Monocyte (primary cell): ENCODE measurements around a stretch of chr14.

DNA sequence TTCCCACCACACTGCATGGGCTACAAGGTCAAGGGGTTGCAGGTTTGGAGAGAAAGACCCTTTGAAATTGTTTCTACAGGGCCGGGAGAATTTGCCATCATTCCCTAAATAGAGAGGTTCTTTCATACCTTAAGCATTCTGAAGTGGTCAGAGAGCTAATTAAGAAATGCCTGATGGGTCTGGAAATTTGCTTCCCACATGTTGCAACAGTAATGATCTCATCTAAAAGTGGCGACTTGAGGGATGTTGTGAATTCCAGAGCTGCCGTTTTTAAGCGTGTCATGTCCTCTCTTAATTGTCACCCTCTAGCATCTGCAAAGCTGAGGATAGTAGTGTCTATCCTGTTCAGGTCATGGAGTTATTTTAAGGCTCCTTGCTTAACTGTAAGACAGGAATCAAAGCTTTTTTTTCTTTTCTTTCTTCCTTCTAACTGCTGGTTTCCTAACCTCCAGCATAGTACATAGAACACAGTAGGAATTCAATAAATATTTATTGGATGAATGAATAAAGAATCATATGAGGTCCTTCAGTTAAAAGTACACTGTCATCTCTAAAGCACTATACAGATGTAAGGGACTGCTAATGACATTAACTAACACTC lies 60.5 kb downstream of the FOS start:
- PRO-cap, 2 experiments = no peak in any of the 2 experiments

GRCh38 chr14:75380774-75381228 lies 47.0 kb upstream of the JDP2 start:
- PRO-cap, 2 experiments = no peak in any of the 2 experiments

GRCh38 chr14:75438526-75439294 lies 10.9 kb downstream of the JDP2 start:
- PRO-cap, 2 experiments = peak in 1 of 2 experiments; most common plus-strand start chr14:75439081 (in 1)

- PRO-cap, 2 experiments = no peak in any of the 2 experiments
Observed at GRCh38 chr14:75458877-75459668, 31.3 kb downstream of the JDP2 start.

DNA sequence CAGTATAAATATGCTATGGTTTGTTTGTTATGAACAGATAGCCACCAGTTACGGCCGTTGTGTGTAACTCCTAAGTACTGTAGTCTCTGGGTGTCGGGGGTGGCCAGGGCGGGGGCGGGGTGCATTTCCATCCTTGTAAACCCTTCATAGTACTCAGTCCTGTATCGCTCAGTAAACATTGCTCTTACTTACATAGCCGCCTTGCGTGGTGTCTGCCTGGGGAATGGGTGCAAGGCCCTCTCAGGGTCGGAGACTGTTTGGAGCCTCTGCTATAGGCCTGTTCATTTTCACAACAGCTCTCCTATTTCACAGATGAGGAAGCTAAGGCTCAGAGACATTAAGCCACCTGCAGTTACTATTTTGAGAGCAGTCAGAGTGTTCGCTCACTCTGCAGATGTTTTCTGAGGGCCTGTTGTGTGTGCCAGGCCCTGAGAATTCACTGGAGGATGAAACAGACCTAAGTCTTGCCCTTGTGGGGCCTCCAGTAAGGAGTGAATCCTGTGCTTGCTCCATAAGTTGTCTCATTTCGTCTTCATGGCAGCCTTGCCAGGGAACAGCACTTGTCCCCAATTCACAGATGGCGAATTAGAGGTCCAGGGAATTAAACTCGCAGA lies 42.5 kb downstream of the JDP2 start:
- PRO-cap, 2 experiments = peak in 1 of 2 experiments; most common plus-strand start position 102 of the sequence (in 1)

DNA sequence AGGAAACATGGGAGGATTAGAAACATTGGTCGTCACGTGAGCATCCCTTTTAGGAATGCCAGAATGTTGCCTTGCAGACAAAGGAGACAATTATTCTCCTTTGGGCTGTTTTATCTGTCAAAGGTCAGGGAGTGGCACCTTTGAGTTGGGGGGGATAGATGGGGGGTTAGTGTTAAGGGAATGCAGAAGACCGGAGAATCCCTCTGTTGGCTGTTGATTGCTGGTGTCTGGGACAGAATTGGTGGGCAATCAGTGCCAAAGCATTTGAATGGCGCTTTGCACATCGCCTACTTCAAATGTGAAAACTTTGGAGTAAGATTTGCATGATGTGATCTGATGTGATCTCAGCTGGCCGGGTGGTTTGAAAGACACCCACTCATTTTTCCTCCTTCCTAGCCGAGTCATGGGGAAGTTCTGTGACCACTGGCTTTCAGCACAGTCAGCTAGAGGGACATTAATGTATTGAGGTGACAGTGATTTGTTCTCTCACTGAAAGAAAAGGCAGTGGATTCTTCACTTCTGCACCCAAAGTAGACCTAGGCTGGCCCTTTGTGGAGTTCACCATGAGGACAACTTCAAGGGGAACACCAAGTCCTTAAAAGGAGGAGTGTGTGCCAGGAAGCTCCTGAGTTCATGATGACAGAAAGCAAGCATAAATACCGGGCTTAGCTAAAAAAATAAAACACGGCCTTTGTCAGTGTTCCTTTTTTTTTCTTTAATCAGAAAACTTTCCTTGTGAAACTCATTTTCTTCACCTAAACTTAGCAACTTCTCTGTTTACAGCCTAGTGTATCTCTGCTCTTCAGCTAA lies 31.5 kb downstream of the FLVCR2 start:
- PRO-cap, 2 experiments = peak in 1 of 2 experiments; most common plus-strand start position 489 of the sequence (in 1); most common minus-strand start position 362 of the sequence (in 1)

DNA sequence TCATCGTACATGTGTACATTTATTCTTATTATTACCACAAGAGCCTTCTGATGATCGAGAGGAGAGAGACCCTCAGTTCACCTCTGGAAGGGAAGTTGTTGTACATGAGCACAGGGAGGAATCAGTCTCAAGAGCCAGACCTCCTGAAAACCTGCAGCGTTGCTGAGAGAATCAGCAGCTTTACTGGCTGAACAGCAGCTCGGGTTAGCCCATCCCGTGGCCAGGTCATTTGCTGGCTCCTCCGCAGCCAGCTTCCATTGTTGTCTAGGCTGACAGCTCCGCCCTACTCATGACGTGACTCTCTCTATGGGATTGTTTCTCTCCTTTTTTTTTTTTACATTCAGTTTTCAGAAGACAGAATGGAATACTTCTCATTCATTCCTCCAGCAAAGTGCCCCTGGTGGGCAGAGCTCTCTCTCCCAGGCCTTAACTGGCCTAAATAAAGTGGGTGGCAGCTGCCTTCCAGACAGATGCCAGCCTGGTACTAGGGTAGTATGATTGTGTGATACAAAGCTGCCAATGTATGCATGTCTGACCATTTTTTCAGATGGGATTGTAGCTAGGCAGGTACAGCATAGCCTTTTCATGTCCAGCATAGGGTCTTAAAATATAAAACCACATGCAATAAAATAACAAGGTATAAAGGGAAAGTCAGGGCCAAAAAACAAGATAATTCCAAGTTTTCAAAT lies 69.8 kb downstream of the TGFB3 start:
- PRO-cap, 2 experiments = no peak in any of the 2 experiments

DNA sequence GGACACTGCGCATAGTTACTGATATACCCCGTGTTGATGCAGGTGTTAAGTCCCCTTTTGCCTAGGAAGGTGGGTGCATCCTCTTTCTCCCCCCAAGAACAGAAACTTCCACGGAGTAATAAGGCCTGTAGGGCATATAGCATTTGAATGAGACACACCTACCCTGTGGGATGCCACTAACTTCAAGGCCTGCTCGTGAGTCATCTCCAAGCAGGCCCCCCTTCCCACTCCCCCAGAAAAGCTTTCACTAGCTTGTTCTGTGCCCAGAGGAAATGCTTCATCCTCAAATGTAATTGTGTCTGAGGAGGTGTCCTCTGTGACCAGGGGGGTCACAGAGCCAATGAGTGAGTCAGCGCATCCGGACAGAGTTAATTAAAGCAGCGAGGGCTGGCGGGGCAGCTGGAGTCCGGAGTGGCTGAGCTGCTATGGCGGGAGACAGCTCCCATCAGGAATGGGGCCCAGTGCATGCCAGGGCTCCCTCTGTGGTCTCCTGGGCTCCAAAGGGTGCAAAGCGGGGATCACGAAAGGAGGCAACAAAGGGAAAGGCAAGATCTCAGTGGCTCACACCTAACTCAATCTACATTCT lies 27.1 kb upstream of the ESRRB start:
- PRO-cap, 2 experiments = no peak in any of the 2 experiments

DNA sequence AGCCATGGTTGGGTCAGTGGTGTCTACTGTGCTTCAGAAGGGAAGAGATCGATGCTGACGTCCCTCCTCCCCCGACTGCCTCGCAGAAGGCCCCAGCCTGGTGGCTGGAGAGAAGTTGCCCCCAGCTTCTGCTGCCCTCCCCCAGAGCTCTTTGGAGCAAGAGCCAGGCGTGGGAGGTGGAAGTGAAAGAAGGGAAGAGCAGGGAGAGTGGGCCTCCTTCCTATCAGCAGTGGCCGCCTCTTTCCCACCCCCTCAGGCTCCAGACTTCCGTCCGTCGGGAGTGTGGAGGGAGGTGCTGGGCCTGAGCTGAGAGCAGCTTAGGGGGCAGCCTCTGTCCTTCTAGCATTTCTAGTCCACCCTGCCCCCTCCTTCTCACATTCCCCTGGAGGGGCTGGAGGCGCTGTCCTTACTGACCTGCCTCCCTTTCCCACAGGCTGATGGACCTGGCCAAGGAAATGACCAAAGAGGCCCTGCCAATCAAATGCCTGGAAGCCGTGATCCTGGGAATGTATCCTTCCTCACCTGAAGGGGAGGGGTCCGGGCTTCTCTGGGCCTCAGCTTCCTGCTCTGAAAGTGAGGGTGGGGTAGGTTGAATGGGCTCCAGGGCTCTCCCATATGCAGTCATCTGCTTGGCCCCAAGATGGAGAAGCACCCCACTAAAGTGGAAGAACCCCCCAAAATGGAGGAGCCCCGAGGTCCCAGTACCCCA lies 11.6 kb downstream of the VASH1 start:
- PRO-cap, 2 experiments = peak in 2 of 2 experiments; most common plus-strand start position 262 of the sequence (in 2); most common minus-strand start position 433 of the sequence (in 2)

DNA sequence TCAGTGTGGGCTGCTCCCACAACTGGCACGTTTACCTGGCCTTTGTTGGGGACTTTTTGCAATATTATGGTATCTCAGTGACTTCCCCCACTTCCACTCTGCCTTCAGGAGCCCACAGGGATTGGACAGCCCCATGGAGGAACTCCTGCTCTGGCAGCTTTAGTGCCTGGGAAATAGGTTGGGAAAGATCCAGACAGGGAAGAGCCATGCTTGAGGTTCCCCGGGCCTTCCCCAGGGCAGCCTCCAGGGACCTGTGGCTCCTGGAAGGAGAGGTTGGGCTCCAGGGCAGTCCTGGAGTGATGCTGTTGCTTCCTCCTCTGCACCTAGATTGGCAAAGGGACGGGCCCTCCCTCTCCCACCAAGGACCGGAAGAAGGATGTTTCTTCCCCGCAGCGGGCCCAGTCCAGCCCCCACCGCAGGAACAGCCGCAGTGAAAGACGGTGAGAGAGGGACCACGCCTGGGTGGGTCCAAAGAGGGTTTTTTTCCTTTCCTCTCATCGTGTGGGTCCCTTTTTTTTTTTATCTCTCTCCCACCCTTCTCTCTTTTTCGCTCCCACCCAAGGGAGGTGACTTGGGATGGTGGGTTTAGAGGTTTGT lies 16.5 kb downstream of the VASH1 start:
- PRO-cap, 2 experiments = no peak in any of the 2 experiments

DNA sequence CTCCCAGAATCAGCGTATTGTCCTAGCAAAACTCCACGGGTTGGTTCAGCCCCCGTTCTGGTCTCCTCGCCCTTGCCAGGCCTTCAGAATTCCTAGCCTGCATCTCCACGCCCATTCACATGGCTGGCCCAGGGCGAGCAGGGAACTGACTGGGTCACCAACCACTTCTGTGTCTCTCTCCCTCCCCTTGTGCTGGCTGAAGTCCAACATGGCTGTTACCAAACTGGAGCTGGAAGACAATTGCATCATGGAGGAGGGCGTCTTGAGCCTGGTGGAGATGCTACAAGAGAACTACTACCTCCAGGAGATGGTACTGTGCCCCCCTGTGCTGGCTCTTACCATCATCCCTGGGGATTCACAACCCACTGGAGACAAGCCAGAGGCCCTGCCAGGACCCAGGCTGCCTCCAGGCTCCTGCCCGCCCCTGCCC lies 9.8 kb downstream of the LRRC74A start:
- PRO-cap, 2 experiments = no peak in any of the 2 experiments

- PRO-cap, 2 experiments = no peak in any of the 2 experiments
Observed at GRCh38 chr14:76924400-76925118, 98.4 kb downstream of the LRRC74A start.

- PRO-cap, 2 experiments = no peak in any of the 2 experiments
Observed at GRCh38 chr14:76939852-76940164, 88.7 kb downstream of the IRF2BPL start.

- PRO-cap, 2 experiments = no peak in any of the 2 experiments
Observed at GRCh38 chr14:76948614-76949058, 79.9 kb downstream of the IRF2BPL start.

DNA sequence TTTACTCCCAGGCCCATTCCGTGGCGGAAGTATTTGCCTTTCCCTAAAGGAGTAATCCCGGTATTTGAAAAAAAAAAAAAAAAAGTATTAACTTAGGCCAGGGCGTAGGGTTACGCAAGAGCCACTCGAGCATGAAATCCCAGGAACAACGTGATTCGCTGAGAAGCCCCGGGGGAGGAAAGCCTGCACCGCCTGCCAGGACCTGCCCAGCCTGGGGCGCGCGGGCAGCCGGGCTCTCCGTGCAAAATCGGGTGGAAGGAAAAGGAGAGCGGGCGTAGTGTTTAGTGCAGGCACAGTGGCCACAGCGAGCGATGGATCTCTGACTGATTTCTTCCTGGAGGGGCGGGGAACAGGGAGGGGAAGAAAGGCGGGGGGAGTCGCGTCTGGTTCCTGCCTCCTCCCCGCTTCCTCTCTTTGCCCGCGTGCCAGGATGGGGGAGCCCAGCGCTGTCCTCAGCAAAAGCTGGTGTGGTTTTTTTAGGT lies 4.8 kb upstream of the IRF2BPL start:
- PRO-cap, 2 experiments = peak in 2 of 2 experiments; most common plus-strand start position 412 of the sequence (in 2); most common minus-strand start position 300 of the sequence (in 2)

DNA sequence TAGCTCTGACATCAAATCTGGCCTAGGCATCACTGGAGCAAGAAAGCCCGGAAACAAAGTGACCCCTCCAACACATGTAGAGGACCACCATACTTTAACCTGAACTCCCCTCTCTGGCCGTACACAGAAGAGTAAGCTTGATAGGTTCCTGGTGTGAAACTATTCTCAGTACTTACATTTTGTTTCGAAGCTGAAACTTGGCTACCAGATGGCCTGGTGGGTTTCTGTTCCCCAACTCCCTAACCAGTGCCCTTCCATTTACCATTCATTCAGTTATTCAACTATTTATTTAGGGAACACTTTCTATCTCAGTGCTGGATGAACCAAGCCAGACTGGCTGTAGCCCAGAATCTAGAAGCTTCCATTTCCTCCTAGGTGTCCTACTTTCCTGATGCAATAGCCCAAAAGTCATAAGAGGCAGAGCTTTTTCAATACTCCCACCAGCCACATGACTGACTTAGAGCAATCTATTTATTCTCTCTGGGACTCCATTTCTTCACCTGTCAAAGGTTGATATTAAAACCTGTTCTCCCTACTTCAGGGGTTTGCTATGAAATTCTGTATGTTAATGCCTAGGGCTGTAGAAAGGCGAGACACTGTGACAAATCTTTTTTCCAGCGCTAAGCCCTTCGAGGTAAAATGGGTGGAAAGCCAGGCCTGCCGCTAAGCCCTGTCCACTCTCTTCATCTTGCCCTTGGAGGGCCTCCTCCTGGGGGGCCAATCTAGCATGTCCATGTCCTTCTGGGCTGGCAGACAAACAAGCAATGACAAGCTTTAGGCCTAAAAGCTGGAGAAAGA lies 8.1 kb upstream of the IRF2BPL start:
- PRO-cap, 2 experiments = no peak in any of the 2 experiments

DNA sequence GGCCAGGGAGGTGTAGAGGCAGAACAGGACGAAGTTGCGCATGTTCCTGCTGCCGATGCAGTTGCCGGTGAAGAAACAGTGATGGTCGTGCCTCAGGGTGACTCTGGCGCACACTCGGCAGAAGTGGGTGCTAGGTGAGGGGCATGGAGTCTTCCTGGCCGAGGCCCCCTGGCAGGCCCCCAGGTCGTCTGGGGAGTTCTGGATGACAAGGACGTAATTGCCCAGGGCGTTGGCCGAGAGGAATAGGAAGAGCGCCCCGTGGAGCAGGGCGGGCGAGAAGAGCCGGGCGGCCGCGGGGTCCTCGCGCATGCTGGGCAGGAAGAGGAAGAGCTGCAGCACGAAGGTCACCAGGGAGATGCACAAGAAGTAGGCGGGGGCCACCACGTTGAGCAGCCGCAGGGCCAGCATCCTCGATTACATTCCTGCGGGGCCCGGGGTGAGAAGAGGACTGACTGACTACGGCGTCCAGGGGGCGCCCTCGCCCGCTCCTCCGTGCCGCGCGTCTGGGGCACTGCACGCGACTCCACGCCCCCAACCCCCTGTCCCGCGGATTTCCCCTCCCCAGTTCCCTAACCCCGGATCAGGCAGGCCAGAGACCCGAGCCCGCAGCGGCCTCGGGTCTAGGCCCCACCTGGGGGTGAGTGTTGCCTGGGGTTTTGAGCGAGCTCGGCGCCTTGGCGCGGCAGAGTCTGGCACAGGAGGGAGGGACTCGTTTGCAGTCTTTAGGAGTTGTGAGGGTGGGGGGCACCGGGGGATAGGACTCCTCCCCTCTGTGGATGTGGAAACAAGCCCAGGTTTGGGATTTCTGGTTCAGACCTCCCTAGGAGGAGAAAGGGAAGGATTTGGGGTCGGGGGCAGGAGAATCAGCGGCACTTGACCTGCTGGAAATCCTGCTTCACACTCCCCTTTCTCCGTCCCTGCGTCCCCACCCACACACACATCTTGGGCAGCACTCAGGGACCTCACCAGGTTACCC lies 2.0 kb downstream of the ZDHHC22 start:
- PRO-cap, 2 experiments = no peak in any of the 2 experiments

DNA sequence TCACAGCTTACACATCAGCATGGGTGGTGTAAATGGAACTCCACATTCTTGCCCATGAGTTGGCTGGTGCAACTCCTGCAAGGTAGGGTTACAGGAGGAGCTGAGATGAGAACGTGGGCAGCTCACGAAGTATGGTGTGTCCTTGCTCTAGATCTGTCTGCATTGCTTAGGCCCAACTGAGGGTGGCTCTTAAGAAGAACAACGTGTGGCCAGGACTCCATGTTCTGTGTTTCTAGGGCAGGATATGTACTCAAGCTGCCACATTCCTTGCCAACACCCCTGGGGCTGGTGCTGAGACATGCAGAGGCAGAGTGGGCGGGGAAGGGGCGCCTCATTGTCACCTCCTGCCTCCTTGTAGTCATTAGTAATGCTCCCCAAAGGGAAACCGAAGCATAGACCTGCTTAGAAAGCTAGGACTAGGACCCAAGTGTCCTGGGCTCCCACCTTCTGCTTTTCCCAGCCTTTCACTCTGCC lies 3.2 kb downstream of the TMEM63C start:
- PRO-cap, 2 experiments = no peak in any of the 2 experiments

DNA sequence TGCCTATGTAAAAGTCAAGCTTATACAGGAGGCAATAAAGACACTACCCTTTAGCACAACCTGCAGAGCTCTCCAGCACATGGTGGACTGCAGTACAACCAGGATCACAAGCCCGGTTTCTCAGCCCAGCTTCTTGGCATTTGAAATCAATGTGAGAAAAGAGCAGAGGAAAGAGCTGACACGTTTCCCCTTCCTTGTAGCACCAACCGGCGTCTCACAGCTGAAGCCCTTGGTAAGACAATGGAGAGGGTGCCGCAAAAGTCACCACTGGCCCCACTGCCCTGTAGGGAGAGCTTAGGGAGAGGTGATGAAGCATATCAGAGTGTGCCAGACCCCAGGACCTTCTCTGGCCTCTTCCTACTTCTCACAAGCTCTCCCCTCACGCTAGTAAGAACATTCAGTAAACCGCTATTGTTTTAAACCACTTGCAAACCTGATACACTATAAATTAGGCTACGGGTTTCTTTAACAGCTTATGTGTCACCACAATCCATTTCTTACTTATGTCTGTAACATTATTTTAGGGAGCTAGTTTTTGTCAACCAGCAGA lies 8.5 kb downstream of the SPTLC2 start:
- PRO-cap, 2 experiments = no peak in any of the 2 experiments

- PRO-cap, 2 experiments = no peak in any of the 2 experiments
Observed at GRCh38 chr14:78013395-78013884, 156.7 kb upstream of the NRXN3 start.